Umbilical cord (tissue), 2 donors: ENCODE measurements around the genes SLC35D1 and IL23R.

- RAMPAGE, long total RNA = no peak
Measured at GRCh38 chr1:65265285-65266443, 43.7 kb upstream of the DNAJC6 start.

GRCh38 chr1:65425244-65426443 is 5.2 kb downstream of the LEPR start:
- RAMPAGE, long total RNA = no peak

DNA sequence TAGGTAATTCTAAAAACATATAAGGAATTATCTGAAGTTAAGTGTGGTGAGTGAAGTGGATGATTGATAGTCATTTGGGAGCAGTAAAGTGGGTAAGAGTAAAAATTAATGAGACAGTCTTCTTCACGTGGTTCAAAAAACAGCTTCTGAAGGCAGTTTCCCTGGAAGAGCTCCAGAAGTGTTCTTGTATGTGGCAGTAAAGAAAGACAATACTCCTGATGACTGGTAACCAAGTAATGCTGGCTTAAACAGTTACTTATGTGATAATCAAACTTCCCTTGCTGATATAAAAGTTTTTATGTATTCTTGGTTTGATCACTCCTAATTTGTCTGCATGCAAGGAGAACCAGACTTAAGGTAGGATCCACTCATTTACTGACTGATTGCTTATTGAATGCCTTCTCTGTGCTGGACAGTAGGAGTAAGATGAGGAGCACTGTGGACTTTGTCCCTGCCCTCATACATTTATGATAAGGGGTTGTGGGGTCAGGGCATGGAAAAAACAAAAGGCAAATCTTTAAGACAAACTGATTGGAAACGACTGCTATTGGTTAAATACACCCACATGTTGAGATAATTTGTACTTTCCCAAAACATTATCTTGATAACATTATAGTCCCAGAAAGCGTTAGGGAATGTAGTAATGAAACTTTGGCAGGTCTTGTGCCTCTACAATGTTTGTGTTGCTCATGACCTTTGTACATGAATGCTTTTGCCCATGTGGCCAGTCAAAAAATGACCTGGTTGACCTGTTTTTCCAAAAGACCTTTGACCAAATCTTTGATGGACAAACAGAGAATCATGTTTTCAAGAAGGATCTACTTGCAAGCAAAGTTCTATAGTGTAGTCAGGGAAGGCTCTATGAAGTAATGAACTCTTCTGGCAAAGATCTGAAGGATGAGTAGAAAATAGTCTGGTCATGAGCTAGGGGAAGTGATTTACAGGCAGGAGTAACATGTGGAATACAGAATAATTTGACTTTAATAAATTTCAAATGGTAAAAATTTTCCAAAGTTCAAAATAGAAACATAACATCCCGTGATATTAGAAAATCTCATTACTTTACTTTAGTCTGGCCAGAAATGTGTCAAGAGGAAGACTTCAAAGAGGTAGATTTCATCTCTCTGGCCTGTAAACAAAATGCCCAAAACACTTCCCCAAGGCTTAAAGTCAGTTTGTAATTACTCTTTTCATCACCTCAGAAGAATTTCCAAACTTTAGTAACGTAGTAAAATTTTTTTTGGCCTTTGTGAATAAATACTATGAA is 50.8 kb downstream of the LEPR start:
- RAMPAGE, long total RNA = no peak

- RAMPAGE, long total RNA = no peak
Measured at GRCh38 chr1:65791336-65791815, 1.3 kb upstream of the PDE4B start.

DNA sequence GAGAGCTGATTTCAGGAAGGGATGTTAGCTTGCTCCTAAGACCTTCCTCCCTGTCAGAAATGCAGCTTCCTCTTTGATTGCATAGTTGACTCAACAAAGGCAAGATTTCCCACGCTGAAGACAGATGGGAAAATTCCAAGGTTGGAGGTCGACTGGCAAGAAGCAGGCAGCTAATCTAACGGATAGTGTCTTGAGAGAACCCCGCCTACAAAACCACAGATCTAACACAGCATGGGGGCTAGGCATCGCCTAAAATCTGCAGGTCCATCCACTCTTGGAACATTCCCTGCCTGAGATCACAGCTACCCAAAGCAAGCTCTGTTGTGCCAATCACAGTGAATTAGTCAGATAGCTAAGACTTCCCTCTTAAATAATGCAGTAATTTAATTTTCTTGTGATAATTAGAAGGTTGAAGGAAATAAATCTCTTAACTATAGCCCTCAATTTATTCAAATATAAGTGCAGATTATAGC is 357.8 kb upstream of the SGIP1 start:
- RAMPAGE, long total RNA = no peak

- RAMPAGE, long total RNA = no peak
Measured at GRCh38 chr1:66267529-66268221, 266.3 kb upstream of the SGIP1 start.

- RAMPAGE, long total RNA = no peak
Measured at GRCh38 chr1:66296281-66296656, 237.7 kb upstream of the SGIP1 start.

- RAMPAGE, long total RNA = no peak
Measured at GRCh38 chr1:66336726-66337040, 197.3 kb upstream of the SGIP1 start.

- RAMPAGE, long total RNA = no peak
Measured at GRCh38 chr1:66365460-66366154, 168.3 kb upstream of the SGIP1 start.

DNA sequence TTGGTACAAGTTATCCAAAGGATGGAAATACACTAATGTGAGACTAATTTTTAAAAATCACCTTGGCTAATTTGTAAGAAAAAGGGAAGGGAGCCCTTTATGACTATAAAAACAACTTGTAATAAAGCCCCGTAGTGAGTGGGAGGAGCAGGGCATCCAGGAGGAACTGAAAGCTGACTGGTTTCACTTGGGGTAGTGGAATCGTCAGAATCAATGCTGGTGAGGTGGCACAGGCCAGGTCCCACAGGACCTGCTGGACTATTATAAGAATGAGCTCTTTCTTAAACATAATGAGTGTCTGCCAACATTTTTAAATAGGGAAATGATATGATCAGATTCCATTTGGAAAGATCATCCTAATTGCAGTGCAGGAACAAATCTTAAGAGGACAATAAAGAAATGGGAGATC is 153.6 kb upstream of the SGIP1 start:
- RAMPAGE, long total RNA = no peak

DNA sequence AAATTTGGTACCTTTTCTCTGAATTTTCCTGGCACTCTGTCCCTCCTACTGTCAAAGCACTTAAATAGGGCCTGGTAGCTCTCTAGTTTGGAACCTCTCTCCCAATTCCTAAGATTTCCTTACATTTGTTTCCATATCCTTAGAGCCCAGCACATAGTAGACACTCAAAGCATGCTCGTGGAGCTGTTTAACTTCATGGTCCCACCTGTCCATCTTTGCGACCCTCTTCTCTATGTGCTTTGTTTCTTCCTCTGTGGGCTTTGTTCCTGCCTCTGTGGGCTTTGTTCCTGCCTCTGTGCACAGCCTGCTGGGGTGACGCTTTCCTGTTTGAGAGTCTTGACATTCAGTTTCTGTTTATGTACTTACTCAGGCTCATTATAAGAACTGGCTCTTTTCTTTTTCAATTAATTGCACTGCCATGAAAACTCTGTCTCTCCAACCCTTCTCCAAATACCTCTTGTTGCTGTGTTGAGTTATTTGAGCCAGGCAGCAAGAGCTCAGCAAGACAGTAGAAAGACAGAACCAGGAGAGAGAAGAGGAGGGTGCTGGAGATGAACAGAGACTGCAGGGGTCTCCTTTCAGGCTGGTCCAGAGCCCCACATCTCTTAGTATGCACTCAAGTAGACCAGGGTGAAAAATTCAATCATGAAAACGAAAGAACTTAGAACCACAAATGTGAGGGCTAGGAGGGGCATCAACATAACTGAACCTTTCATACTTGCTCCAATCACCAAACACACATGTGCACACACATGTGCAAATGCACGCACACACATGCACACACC is 88.4 kb upstream of the SGIP1 start:
- RAMPAGE, long total RNA = no peak

GRCh38 chr1:66555789-66556771 is 22.1 kb downstream of the SGIP1 start:
- RAMPAGE, long total RNA = no peak

DNA sequence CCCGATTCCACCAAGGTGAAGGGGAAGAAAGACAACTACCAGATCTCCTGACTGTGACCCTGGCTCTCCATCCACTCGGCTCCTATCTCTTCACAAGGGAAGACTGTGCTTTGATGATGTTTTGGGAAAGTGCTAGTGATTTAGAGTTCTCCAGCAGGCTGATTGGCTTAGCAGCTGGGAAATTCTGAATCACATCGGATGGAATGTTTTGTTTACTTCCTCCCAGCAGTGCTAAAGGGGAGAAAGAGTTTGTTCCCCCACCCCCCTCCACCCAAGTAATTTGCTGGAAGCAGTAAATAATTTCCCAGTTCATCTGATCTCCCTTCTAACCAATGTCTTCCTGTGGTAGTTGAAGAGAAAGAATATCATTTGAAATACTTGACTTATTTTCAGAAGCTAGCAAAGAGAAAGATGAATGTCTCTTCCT is 29.5 kb downstream of the SGIP1 start:
- RAMPAGE, long total RNA = no peak

GRCh38 chr1:66564480-66564827 is 30.5 kb downstream of the SGIP1 start:
- RAMPAGE, long total RNA = no peak

- RAMPAGE, long total RNA = start-site peak on the minus strand at chr1:67053840-67054022, 16 and 22 reads in 2 replicates
Measured at GRCh38 chr1:67053279-67054269, at the start of gene SLC35D1. Gene SLC35D1, minus strand, starts transcription at chr1:67054148.

DNA sequence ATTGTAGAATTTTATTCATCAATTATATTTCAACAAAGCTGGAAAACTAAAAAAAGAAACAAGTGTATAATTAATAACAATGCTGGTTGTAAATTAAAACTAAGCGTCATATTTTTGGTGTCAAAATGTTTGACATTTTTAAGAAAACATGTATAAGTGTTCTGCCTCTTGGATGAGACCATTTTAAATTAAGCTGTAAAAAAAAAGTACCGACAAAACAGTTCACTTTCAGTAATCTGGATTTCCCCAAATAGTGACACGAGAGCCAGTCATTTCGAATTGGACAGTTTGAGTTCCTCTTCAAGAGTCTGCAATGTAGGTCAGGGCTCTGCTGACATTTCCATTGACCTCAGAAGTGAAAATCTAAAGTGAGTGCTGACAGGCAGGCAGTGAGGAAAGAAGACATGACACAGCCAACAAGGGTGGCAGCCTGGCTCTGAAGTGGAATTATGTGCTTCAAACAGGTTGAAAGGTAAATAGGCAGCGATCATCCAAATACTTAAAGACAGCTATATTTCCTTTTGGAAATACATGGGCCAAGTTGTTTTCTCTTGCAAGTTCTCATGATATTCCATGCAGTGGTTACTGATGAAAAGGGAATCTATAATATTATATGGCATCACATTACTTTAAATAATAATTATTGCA is at the start of gene IL23R:
TSS of gene IL23R (plus strand) at position 385 of the 648 bp plus-strand sequence.
- RAMPAGE, long total RNA = no peak

- RAMPAGE, long total RNA = no peak
Measured at GRCh38 chr1:67428790-67429471, 1.3 kb downstream of the SERBP1 start.

DNA sequence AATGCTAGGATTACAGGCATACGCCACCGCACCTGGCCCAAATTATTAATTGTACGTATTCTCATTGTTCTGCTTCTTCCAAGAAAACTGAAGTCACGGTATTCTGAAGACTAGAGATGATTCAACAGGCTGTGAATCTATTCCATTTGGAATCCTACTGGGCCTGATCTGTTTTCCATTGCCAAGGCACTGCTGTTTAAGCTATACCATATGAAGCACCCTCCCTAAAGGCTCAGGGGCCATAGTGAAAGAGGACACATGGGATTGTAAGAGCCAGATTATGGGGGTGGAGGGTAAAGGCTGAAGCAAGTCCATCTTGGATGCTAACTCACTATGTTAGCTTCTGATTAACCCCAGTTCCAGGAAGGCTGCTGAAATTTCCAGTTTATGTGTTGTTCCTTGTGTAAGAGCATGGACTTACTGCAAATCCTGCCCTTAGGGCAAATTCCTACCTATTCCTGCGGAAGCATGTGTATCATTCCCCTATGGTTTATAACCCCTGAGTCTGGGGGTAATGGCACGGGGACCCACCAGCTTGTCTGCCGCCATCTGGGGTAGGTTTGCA is 91.7 kb upstream of the SERBP1 start:
- RAMPAGE, long total RNA = no peak

- RAMPAGE, long total RNA = no peak
Measured at GRCh38 chr1:67537295-67538008, 107.2 kb upstream of the SERBP1 start.

GRCh38 chr1:67700485-67701454 is 15.8 kb downstream of the GADD45A start:
- RAMPAGE, long total RNA = no peak